Aortic smooth muscle cell (primary cell): ENCODE results near the genes KRTAP23-1, KRTAP19-2, KRTAP21-1 and KRTAP19-8.

DNA sequence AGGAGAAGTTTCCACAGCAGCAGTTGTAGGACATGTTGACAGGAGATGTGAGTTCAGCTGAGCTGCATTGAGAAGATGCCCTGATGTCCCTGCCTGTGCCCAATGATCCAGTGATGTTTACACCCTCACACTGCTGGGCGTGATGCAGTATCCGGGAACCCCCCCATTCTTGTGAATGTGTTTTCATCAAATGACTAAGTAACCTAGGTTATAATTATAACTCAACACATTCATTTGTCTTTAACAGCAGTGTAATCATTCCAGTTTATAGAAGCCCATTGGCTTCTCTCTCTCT lies at the start of gene KRTAP23-1:
TSS of gene KRTAP23-1 (minus strand) at position 34 of the 295 bp plus-strand sequence.
- RRBS, result no CpG with 5 or more reads among the region's 2 CpGs

DNA sequence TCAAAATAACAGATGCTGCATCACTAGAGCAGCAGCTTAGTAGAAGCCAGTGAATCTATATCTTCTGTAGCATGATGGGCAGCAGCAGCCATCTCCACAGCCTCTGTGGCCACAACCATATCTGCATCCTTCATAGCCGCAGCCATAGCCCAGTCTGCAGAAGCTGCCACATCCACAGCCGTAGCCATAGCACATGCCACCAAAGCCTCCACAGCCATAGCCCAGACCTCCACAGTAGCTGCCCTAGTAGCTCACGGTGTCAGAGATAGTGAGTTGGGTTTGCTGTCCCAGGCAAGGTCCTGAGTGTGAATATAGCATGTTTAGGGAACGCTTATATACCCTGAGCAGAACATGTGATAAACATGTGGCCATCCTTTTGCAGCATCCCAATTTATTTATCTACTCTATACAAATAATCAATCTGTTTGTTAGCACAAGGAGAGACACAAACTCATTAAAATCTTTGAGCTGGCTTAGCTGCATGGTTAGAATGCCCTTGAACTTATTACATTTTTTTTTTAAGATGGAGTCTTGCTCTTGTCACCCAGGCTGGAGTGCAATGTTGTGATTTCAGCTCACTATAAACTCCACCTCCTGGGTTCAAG lies at the start of gene KRTAP19-2:
TSS of gene KRTAP19-2 (minus strand) at position 283 of the 605 bp plus-strand sequence.
- RRBS, result no CpG with 5 or more reads among the region's 4 CpGs

DNA sequence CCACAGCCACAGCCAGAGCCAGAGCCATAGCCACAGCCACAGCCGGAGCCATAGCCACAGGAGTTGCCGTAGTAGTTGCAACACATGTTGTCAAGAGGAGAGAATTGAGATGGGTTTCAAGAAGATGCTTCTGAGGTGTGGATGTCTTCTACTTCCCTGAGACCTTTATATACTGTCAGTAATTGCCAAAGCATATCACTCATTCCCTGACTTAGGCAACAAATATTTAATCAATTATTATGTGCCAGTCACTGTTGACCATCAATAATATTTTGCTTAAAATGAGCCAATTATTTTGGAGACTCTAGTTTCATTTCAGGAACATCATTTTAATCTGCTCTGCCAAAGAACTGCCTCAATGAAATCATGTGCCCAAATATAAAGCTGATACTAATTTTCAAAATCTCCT lies at the start of gene KRTAP21-1:
TSS of gene KRTAP21-1 (minus strand) at position 136 of the 409 bp plus-strand sequence.
- RRBS, result no CpG with 5 or more reads among the region's 2 CpGs

- RRBS, result no CpG with 5 or more reads among the region's 3 CpGs
Measured at GRCh38 chr21:31038348-31038823, at the start of gene KRTAP19-8. TSS of gene KRTAP19-8 (minus strand) at chr21:31038476.

DNA sequence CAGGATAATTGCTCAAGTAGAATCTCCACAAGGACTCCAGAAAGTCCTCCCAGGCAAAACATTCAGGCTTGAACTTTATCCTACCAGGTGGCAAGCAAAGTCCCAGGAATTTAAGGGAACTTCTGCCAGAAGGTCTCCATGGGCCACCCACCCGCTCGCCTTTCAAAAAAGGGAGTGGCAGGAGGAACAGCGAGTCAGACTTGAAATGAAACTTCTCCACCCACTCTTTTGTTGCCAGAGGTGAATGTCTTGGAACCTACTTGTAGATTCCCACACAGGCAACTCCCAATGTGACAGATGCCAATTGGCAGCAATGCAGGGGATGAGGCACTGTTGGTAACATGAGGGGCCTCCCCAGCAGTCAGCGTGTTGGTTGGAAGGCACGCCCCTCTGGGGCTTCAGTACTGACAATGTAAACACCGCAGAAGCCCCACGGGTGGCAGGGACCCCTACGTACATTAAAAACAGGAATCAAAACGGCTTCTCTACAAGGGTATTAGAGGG lies 124.9 kb downstream of the TIAM1 start:
- RRBS, result no CpG with 5 or more reads among the region's 9 CpGs

GRCh38 chr21:31410736-31411188 lies 66.7 kb upstream of the TIAM1 start:
- RRBS, result no CpG with 5 or more reads among the region's 5 CpGs

- RRBS, result no CpG with 5 or more reads among the region's 10 CpGs
Measured at GRCh38 chr21:31555604-31556226, 103.8 kb upstream of the SOD1 start.

DNA sequence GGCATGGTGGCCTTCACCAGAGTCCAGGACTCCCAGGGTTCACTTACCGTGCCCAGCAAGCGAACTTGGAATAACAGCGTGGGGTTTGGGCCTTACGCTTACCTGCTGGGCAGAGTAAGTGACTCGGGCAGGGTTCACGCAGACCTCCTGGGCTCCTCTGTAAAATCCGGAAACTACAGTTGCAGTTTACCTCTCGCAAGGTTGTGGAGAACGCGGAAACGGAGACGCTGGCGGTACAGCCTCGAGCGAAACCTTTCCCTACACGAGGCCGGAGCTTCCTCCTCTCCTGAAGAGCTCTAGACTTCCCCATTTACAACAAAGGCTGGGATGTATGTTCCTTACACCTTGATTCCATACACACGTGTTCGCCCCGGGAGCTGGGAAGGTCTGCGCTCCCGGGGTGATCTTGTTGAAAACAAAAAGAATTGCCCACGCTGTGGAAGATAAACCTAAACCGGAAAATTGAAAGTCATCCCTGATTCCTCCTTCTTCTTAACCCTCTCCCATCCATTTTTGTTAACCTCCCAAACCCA lies 99.6 kb upstream of the SOD1 start:
- RRBS, result 7% methylated on average over 9 of the region's 24 CpGs

DNA sequence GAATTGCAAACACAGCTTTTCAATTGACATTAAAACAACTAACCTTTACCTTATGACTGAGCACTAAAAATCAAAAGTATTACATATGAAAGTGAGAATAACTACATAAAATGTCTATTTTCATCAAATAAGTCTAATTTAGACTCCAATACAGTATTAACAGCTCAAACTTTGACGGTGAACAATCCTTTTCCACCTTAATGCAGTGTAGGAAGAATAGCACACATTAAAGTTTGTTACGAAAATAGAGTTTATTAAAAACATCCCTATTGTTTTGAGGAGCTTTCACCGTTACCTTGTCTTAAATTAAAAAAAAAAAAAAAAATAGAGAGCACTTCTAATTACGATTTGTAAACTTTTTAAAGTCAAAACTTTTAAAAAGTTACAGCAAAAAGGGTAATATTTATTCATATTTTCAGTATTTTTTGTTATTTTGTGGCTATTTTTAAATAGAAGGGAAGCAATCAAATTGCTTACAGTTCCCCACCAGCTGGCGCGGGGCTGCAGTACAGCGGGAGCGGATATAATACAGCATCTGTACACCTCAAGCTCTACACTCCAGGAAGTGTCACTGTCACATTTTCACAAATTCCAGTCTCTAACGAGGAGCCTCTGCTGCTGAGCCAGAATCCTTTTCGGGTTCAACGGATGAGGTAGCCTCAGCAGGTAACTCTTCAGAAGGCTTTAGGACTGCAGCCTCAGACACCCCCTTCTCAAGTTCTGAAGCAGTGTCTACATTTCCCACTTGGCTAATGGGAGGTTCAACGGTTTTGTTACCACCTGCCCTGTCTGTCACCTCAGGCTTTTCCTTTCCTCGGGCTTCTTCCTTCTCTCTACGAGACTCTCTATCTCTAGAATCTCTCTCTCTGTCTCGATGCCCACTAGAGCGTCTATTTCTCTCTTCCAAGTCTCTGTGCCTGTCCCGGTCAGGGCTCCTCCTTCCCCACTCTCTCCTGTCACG lies 11.6 kb downstream of the SOD1 start:
- RRBS, result 100% methylated on average over 1 of the region's 18 CpGs

DNA sequence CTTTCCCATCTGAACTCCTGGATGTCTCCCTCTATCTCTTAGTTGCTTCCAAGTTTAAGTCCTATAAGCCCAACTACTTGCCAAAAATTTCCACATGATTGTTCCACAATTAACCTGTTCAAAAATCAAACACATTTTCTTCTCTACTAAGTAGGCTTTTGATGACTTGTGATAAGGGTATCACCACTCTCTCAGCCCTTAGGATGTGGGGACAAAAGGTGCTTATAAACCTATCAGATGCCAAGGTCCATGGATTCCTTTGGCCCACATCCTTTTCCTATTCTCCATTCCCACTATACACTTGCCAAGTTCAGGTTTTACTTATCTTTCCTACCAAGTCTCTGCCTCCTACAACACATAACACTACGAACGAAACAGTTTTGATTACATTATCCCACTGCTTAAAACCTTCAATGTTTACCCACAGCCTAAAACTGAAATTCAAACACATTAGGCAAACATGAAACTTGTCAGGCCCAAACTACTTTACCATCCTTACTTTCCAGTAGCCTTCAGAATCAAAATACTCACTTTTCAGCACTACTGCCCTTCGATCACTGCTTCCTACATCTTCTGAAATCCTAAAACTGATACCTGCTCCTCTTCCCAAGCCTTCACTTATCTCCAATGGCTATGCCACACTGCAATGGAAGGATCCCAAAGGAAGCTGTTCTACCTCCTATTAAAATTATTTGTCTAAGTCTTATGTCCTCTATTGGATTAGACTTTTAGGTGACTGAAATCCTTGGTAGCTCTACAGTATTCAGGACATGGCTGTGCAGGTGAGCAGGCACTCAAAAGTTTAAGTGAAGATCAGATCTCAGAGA lies 3.0 kb downstream of the SCAF4 start:
- RRBS, result no CpG with 5 or more reads among the region's 3 CpGs

DNA sequence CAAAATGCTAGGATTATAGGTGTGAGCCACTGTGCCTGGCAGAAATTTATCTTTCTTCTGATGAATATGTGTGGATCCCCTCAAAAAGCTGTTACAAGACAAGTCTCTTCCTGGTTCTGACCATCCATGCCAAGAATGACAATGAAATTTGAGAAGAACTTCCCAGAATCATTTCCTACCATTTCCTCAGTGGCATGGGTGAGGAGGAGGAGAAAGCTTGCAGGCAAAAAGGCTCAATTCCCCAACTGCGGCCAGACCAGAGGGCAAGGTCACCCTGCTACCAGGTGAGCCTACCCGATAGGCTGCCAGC lies 16.9 kb downstream of the MRAP start:
- RRBS, result no CpG with 5 or more reads among the region's 2 CpGs

GRCh38 chr21:32328703-32329058 lies 30.0 kb downstream of the MRAP start:
- RRBS, result no CpG with 5 or more reads among the region's 3 CpGs

DNA sequence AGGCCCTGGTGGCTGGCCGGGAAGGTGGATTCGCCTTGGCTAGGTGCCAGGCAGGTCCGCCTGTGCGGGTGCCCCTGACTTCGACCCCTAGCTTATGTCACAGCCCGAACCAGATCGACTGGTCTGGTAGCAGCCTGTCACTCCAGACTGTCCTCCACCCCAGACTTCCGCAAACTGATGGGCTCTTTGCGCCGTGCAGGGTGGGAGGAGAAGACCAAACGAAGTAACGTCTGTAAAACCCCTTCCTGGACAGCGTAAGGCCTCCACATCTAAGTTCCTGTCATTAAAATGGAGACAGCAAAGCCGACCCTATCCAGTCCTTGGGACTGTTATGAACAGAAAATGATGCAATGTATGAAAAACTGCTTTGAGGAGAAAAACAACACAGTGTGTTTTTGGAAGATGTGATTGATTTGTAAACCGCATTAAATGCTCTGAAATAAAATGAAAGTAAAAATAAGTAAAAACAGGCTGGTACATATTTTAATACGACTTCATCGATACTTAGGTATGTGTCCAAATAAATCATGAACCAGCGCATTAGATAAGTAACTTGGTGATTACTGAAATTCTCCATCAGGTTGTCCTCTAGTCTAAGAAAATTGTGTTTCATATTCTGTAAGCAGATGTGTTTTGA lies 800 bp upstream of the URB1 start:
- RRBS, result no CpG with 5 or more reads among the region's 18 CpGs

DNA sequence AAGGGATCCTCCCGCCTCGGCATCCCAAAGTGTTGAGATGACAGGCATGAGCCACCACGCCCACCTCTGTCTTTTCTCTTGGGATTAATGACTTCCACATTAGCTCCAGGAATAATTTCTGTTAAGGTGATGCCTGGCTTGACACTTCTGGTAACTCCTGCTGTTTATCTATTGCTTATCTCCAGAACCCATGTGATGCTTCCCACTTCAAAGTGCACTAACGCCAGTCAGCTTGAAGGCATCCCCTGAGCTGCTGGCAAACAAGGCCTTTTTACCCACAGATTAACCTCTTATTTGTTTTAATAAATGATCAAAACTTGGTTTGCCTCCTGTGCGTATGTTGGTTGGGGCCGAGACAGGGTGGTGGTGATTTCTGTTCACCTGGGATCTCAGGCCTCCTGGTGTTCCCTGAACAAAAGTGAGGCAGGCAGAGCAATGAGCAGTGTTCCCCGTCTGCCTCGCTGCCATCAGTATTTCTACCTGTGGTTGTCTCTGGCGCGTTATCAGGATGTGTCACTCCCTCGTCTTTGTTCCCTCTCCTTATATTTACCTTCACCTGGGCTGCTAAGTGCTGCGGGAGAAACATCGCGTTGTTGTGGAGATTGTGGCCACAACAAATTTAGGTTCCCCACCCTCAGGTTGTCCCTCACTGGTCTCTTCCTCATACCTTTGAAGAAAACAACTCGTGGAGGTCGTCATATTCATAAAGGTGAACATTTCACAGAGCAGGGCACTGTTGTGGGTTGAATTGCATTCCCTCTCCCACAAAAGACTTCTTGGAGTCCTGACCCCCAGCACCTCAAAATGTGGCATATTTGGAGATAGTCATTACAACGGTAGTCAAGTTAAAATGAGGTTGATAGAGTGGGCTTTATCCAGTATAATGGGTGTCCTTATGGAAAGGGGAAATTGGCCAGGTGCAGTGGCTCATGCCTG lies 20.7 kb downstream of the EVA1C start:
- RRBS, result no CpG with 5 or more reads among the region's 17 CpGs

DNA sequence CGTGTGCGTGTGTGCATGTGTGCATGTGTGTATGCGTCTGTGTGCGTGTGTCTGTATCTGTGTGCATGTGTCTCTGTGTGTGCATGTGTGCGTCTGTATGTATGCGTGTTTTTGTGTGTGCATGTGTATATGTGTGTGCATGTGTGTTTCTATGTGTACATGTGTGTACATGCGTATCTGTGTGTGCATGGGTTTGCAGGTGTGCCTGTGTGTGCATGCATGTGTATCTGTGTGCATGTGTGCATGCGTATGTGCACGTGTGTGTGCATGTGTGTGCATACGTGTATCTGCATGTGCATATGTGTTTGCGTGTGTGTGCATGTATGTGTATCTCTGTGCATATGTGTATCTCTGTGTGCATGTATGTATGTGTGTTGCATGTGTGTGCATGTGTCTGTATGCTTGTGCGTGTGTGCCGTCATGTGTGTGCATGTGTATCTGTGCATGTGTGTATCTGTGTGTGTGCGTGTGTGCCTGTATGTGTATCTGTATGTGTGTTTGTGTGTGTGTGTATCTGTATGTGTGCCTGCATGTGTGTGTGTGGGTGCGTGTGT lies 77.8 kb downstream of the TCP10L start:
- RRBS, result no CpG with 5 or more reads among the region's 15 CpGs

DNA sequence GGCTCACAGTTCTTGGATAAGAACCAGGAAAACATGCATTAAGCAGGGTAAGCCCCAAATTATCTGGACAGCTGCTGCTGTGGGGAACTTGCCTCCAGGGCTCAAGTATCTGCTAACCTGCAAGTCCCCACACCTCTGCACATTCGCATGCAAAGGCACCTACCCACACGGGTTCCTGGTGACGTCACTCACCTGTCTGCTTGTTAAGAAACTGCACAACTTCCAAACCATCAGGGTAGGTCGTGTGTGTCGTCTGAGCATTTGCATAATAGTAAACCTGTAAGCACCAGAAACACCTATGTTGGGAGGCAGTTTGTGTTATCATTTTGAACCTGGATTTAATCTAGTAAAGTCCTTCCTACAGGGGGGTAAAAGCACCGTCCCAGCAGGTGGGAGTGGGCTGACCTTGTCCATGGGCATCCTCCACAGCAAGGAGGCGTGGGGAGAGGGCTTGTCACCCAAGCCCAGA lies 12.2 kb downstream of the TCP10L start:
- RRBS, result no CpG with 5 or more reads among the region's 7 CpGs

DNA sequence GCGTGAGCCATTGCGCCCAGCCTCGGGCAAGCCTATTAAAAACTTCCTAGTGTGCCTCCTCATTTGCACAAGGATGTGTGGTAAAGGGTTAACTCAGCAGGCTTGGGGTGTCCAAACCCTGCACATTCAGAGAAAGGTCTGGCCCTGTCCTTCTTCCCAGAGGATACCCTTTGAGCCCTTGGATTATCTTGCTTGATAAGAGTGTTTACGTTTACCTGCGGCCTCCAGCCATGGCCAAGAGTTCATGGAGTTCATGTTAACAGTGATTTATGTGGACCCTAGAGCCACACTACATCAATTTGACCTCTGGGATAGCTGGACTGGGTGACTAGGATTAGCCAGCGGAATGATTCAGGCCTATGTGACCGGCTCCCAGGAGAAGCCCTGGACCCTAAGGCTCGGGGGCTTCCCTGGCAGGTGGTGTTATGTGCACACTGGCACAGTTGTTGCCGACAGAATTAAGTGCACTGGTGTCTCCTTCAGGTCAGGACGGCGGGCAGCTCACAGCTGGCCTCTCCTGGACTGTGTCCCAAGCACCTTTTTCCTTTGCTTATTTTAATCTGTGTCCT lies 7.7 kb upstream of the TCP10L start:
- RRBS, result no CpG with 5 or more reads among the region's 11 CpGs

GRCh38 chr21:32611391-32612092 lies 635 bp downstream of the CFAP298 start:
- RRBS, result 3% methylated on average over 10 of the region's 35 CpGs

GRCh38 chr21:32639428-32639961 lies 27.3 kb upstream of the CFAP298 start:
- RRBS, result no CpG with 5 or more reads among the region's 11 CpGs